GM12892 (cell line): ENCODE results near the genes PCDHA5, PCDHB1, PCDHGA5, HDAC3 and NDFIP1.

GRCh38 chr5:140642467-140643323, 3.4 kb downstream of the TMCO6 start:
- RRBS = no CpG with 5 or more reads among the region's 8 CpGs

DNA sequence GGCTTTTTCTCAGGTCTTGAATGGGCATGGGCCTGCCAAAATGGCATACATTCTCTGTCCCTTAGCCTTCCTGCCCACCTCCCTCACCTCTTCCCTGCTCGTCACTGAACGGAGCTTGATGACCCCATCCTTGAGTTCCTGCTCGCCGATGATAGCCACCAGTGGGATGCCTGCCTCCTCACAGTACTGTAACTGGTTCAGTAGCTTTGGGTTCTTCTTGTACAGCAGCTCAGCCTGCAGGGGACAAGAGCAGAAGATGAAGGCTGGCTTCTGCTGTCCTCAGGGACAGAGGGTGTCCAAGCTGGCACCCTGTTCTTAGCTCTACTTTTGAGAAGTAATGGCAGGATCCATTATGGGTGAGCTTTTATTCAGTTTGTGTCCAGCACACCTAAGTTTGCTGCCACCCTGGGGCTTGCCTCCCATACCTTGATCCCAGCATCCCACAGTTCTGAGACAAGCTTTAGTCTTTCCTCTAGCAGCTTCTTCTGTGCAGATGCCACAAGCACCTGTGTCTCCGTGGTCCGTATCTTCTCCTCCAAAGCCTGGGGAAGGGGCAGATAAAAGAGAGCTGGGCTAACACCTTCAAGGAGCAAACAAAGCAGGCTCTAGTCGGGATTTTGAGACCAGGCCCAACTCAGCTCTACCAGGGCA, 1.3 kb upstream of the DND1 start:
- RRBS = no CpG with 5 or more reads among the region's 7 CpGs

- RRBS = no CpG with 5 or more reads among the region's 47 CpGs
These were observed 523 bp downstream of the PCDHA4 start for GRCh38 chr5:140807170-140808012.

GRCh38 chr5:140821499-140821691, at the start of gene PCDHA5:
PCDHA5 (plus strand) TSS chr5:140821613.
- RRBS = no CpG with 5 or more reads among the region's 3 CpGs

- RRBS = 70% methylated on average over 1 of the region's 27 CpGs
These were observed 326 bp downstream of the PCDHA5 start for GRCh38 chr5:140821692-140822186.

- RRBS = 79% methylated on average over 11 of the region's 42 CpGs
These were observed 617 bp downstream of the PCDHAC2 start for GRCh38 chr5:140966891-140967294.

GRCh38 chr5:141051197-141051461, at the start of gene PCDHB1:
PCDHB1 (plus strand) TSS chr5:141051374.
- RRBS = no CpG with 5 or more reads among the region's 8 CpGs

DNA sequence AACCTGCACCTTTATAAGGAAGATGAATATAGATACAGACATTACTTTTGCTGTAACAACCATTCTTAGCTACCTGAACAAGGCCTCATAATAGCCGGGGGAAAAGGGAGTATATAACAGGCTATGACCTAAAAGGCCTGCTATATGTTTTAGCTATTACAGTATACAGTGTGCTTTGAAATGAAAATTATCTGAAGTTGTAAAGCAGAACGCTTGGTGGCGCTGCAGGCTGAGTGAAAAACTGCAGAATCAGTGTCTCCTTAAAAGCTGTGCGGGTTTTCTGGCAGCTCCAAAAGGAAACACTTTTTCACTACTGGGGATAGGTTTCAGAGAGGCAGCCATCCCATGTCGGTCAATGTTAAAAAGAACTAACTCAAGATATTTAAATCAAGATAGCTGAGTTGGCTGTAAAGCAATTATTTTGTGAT, 5.7 kb downstream of the PCDHB6 start:
- RRBS = no CpG with 5 or more reads among the region's 5 CpGs

GRCh38 chr5:141363983-141364561, at the start of gene PCDHGA5:
PCDHGA5 (plus strand) TSS chr5:141364162.
- RRBS = no CpG with 5 or more reads among the region's 27 CpGs

DNA sequence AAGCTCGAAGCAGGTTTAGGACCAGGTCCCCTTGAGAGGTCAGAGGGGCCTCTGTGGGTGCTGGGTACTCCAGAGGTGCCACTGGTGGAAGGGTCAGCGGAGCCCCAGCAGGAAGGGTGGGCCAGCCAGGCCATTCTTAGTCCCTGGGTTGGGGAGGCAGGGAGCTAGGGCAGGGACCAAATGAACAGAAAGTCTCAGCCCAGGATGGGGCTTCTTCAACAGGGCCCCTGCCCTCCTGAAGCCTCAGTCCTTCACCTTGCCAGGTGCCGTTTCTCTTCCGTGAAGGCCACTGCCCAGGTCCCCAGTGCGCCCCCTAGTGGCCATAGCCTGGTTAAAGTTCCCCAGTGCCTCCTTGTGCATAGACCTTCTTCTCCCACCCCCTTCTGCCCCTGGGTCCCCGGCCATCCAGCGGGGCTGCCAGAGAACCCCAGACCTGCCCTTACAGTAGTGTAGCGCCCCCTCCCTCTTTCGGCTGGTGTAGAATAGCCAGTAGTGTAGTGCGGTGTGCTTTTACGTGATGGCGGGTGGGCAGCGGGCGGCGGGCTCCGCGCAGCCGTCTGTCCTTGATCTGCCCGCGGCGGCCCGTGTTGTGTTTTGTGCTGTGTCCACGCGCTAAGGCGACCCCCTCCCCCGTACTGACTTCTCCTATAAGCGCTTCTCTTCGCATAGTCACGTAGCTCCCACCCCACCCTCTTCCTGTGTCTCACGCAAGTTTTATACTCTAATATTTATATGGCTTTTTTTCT, 23.5 kb downstream of the PCDHGC5 start:
- RRBS = no CpG with 5 or more reads among the region's 30 CpGs

DNA sequence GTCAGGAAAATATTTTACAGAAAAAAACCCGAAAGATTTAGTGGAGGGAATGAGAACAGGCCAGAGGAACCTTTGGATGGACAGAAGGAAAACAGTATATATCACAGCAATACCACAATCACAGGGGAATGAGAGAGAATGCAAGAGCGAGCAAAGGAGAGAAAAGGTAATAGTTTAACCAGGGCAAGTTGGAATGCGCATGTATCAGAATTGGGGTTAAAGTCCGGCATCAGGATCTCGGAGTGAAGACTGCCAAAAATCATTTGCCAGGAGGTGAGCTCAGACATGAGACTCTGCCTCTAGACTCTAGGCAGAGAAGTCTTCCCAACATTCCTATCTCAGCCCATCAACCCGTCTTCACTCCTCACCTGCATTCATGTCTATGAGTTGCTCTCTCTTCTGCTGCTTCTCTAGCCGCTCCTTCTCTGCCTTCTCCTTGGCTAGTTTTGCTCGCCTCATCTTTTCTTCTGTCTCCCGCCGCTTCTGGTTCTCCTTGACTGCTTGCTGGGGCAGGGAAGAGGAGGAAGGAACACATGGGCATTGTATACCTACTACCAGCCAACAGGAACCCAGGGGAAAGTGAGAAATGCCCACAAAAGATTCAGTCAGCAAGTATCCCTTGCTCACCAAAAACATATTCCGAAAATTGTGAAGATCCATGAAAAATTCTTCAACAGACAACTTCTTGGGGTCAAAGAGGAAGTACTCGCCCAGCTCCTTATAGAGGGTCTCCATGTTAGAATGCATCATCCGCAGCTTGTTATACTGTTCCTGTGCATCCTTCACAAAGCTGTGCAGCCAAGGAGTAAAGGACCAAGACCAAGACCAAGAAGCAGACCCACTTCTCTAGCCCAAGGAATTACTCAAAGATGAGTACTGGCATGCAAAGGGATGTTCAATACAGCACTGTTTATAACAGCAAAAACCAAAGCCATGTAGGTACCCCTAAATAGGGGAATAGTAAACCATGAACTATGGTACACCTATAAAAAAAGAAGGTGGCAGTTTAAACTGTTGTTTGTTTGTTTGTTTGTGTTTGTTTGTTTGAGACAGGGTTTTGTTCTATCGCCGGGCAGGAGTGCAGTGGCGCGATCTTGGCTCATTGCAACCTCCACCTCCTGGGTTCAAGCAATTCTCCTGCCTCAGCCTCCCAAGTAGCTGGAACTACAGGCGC, 37.2 kb downstream of the PCDHGC5 start:
- RRBS = no CpG with 5 or more reads among the region's 18 CpGs

DNA sequence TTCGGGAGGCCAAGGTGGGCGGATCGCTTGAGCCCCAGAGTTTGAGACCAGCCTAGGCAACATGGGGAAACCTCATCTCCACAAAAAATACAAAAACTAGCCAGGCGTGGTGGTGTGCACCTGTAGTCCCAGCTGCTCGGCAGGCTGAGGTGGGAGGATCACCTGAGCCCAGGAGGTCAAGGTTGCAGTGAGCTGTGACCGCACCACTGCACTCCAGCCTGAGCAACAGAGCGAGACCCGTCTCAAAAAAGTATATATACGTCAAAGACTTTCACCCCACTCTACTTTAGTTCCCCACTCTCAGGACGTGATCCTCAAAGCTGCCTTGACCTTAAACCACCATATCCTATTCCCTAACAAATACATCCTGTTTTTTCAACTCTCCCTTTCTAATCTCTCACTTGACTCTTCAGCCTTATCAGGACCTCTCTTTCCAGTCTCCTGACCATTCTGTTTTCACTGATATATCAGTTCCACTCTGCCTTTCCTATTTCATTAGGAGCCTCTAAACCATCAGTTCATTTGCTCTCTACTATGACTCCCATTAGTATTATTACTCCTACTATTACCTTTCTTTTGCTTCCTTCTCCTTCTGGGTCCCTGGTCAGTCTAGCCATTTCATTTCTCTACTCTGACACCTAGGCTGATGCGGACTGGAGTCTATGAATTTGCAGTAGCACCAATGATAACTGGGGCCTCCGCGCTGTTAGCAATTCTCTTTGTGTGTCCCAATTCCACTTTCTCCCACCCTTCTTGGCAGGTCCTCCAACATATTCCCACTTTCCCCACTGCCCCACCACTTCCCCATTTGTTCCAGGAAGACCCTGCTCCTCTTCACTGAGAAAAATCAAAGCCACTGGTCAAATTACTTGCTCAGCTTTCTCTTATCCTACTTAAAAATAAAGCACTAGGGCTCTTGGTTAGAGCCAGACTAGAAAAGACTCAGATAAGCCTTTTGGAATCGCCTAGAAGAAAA, 41.2 kb downstream of the PCDHGC5 start:
- RRBS = no CpG with 5 or more reads among the region's 14 CpGs

GRCh38 chr5:141636690-141637118, at the start of gene HDAC3:
HDAC3 (minus strand) TSS chr5:141636849.
- RRBS = 1% methylated on average over 28 of the region's 40 CpGs

GRCh38 chr5:141846058-141846436, 32.2 kb downstream of the PCDH1 start:
- RRBS = no CpG with 5 or more reads among the region's 8 CpGs

- RRBS = no CpG with 5 or more reads among the region's 4 CpGs
These were observed 29.3 kb downstream of the PCDH1 start for GRCh38 chr5:141848960-141849249.

- RRBS = no CpG with 5 or more reads among the region's 10 CpGs
These were observed 10.8 kb downstream of the PCDH1 start for GRCh38 chr5:141867034-141868104.

- RRBS = no CpG with 5 or more reads among the region's 14 CpGs
These were observed 44.7 kb upstream of the NDFIP1 start for GRCh38 chr5:142063666-142064489.

GRCh38 chr5:142097636-142098363, 10.8 kb upstream of the NDFIP1 start:
- RRBS = no CpG with 5 or more reads among the region's 12 CpGs

- RRBS = 1% methylated on average over 25 of the region's 96 CpGs
These were observed at the start of gene NDFIP1 for GRCh38 chr5:142108719-142109747. NDFIP1 (plus strand) TSS chr5:142108779.

- RRBS = no CpG with 5 or more reads among the region's 4 CpGs
These were observed 24.2 kb downstream of the NDFIP1 start for GRCh38 chr5:142132557-142133324.